Caco-2 (cell line): Measurements from ENCODE around the gene OR1L6.

DNA sequence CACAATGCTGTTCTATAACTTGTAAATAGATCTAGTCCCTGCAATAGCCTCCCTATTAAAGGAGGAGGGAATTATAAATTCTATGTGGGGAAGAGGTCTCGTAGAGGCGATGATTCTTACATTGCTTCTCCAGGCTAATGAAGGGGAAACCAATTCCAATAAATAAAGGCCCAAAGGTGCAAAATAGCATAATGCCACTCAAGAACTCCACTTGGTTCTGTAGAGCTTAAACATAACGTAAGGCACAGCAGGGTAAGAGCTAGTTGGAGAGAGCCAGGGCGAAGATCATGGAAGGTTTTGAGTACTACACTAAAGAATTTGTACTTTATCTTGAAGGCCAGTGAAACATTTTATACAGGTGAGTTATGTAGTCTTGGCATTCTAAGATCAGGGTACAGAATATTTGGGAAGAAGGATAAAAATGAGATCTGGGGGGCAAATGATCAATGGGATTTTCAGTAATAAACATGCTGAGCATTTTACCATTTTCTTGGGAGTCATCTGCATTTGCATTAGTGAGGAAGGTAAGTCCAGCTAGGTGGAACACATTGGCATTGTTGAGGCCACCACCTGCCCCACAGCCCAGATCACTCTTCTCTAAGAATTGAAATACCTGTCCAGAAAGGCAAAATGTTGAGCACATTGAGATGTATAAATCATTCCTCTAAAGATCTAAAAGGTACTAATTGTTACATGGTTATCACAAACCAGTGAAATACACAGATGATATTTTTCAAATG lies 34.1 kb downstream of the C5 start:
- PRO-cap = no peak
- RRBS = no CpG with 5 or more reads among the region's 4 CpGs

DNA sequence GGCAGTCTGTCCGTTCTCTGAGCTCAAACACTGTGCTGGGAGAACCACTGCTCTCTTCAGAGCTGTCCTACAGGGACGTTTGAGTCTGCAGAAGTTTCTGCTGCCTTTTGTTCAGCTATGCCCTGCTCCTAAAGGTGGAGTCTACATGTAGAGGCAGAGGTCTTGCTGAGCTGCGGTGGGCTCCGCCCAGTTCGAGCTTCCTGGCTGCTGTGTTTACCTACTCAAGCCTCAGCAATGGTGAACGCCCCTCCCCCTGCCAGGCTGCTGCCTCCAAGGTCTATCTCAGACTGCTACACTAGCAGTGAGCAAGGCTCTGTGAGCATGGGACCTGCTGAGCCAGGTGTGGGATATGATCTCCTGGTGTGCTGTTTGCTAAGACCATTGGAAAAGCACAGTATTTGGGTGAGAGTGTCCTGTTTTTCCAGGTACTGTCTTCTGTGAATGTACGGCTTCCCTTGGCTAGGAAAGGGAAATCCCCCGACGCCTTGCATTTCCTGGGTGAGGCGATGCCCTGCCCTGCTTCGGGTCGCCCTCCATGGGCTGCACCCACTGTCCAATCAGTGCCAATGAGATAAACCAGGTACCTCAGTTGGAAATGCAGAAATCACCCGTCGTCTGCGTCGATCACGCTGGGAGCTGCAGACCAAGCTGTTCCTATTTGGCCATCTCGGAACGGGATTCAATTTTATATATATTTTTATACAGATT lies 58.5 kb downstream of the CNTRL start:
- PRO-cap = no peak
- RRBS = no CpG with 5 or more reads among the region's 19 CpGs

GRCh38 chr9:121179758-121180795 lies 21.6 kb downstream of the RAB14 start:
- PRO-cap = no peak
- RRBS = no CpG with 5 or more reads among the region's 5 CpGs

DNA sequence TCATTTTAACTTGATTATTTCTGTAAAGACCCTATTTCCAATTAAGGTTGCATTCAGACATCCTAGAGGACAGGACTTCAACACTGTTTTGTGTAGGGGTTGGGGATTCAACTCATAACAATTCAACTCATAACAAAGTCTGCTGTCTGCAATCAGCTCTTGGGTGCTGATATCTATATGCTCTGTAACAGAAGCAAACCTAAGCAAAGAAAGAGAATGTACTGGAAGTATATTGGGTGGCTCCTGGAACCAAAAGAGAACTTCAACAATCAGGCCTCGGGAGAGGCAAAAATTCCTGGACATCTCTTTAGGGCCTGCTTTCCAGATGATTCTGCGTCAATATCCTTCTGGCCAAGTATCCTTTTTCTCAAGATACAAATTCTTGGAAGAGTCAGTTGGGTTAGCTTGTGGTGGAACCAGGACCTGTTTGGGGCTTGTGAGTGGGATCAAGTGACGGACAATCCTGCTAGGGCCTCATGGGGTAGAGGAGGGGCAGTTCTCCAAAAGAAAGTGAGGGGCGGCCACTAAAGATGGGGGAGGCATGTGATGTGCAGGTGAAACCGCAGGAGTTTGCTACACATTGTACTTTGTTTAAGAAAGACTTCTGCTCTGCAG lies 27.6 kb upstream of the GSN start:
- PRO-cap = no peak
- RRBS = no CpG with 5 or more reads among the region's 5 CpGs

- PRO-cap = unidirectional peak, minus-strand start at chr9:121268692; bidirectional peak, plus-strand start at chr9:121269239, minus-strand start at chr9:121269063
- RRBS = 3% methylated on average over 3 of the region's 18 CpGs
Measured at GRCh38 chr9:121268462-121269370, 754 bp downstream of the GSN start.

- PRO-cap = no peak
- RRBS = no CpG with 5 or more reads among the region's 13 CpGs
Measured at GRCh38 chr9:121278354-121279283, 10.7 kb downstream of the GSN start.

DNA sequence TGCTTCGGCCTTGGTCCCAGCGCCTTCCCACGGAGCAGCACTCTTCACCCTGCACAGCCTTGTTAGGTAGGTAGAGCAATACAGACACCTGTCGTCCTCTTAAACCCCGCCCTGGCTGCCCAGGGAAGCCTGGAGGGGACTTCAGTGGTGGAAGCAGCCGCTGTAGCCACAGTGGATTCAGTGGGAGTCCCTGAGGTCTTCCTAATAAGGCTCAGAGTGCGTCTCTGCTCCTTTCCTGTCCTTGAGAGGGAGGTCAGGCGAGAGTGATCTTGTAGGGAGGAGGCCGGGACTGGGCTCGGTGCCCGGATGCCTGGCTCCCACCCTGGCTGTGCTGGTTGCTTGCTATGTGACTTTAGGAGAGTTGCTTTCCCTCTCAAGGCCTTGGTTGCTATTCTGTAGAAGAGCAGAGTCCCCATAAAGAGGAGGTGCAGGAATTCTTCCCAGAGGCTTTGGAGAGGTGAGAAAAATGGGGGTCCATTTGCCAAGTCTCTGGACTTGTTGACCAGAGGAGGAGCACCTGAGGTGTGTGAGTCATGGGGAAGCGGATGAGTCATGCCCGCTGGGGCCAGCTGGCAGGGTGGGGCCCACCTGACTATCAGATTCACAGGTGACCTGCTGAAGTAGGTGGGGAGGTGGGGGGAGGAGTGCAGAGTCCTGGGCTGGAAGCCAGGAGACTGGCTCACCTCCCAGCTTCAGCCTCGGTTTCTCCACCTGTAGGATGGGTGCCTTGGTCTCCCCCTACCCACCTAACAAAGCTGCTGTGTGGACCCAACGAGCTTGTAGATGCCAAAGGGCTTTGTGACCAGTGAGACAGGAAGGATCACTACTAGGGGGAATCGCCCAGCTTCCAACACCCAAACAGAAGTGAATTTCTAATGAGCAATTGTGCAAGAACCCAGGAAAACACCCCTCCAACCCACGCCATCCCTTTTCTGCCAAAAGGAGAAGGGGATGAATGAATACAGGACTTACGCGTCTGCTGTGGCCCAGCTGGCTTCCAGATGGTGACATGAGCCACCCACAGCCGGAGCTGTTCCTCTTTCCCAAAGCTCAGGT lies 13.9 kb downstream of the GSN start:
- PRO-cap = no peak
- RRBS = 98% methylated on average over 1 of the region's 20 CpGs

DNA sequence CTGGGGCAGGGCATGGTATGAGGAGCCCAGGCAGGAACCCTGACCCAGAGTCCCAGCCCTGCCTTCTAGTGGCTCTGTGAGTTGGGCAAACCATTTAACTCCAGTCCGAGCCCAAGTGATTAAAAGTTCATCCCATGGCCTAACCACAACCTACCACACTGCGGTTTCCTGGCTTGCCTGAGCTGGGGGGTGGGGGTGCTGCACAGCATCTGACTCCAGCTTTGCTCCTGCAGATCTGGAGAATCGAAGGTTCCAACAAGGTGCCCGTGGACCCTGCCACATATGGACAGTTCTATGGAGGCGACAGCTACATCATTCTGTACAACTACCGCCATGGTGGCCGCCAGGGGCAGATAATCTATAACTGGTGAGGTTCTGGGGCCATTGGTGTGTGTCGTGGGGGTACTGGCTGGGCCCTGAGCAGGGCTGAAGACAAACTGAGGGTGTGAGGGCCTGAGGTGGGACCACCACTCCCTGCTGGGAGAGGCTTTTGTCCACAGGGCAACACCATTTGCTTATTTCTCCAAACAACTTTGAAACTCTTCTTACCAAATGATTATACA lies 48.9 kb downstream of the STOM start:
- PRO-cap = no peak
- RRBS = no CpG with 5 or more reads among the region's 8 CpGs

- PRO-cap = no peak
- RRBS = no CpG with 5 or more reads among the region's 11 CpGs
Measured at GRCh38 chr9:121326868-121327683, 43.0 kb downstream of the STOM start.

DNA sequence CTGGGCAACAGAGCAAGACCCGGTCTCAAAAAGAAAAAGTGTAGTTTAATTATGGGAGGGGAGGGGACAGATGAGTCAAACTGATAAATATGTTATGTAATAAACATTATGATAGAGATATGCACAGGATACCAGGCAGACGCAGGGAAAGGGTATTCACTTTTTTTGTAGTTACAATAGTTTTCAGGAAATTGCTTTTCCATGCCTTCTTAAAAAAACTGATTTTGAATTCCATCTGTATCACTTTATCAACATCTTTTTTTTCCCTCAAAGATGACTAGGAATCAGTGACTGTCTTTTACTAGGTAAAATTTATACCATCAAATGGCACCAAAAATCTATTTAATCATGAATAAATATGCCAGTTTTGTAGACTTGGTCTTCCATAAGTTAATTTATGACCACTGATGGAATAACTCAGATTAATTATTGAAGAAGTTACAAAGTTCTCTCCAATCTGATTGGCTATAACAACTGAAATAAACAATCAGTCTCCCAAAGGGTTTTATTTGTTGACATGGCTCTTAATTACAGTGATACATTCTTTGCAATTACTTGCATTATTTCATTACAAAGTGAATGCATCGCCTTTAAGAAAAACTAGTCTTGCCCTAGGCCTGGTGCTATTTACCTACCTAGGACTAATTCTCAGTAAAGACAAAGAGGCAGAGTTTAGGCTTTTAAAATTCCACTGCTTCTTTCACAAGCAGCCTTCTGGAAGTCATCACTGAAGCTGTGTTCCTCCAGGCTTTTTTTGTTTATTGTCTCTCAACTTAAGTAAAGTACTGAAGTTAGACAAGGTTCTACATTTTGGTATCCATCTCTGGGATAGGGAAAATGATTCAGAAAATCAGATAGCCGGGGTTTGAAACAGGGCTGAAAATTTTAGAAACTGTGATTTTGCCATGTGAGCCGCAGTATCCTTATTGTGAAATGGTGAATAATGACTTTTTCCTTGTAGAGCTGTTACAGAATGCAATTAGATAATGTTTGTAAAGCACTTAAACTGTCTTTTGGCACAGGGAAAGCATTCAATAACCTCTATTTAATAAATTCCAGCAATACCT lies 2.7 kb downstream of the STOM start:
- PRO-cap = no peak
- RRBS = no CpG with 5 or more reads among the region's 5 CpGs

- PRO-cap = no peak
- RRBS = no CpG with 5 or more reads among the region's 4 CpGs
Measured at GRCh38 chr9:121371184-121371450, 1.1 kb upstream of the STOM start.

- PRO-cap = no peak
- RRBS = no CpG with 5 or more reads among the region's 3 CpGs
Measured at GRCh38 chr9:121557522-121557878, 57.9 kb upstream of the GGTA1 start.

- PRO-cap = no peak
- RRBS = no CpG with 5 or more reads among the region's 3 CpGs
Measured at GRCh38 chr9:121601079-121601613, 50.3 kb upstream of the DAB2IP start.

DNA sequence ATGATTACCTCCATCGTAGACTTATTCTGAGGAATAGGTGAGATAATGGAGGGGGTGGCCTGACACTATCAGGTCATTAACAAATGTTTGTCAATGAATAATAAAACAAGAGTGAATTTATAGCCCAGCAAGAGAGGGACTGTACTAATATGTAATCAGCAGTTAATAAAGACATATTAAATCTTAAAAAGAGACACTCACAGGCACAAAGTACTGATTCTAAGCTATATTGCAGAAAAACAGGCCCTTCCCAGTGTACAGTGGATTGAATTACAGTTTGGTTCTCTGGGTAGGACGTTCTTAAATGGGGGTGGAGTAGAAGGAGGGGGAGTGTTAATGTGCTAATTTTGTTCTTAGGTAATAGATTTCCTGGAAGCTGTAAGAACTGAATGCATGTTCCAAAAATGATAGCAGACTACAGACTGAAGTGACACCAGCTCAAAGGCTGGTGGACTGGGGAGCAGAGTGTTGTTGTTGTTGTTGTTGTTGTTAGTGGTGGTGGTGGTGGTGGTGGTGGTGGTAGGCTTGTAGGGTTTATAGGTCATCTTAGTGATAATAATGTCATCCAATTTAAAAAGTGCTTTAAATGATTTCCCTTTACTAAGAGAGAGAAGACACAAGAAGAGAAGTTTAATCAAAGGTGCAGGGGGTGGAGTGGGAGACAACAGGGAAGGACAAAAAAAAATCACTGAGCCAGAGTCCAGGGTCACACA lies 27.2 kb downstream of the TTLL11 start:
- PRO-cap = no peak
- RRBS = no CpG with 5 or more reads among the region's 2 CpGs

DNA sequence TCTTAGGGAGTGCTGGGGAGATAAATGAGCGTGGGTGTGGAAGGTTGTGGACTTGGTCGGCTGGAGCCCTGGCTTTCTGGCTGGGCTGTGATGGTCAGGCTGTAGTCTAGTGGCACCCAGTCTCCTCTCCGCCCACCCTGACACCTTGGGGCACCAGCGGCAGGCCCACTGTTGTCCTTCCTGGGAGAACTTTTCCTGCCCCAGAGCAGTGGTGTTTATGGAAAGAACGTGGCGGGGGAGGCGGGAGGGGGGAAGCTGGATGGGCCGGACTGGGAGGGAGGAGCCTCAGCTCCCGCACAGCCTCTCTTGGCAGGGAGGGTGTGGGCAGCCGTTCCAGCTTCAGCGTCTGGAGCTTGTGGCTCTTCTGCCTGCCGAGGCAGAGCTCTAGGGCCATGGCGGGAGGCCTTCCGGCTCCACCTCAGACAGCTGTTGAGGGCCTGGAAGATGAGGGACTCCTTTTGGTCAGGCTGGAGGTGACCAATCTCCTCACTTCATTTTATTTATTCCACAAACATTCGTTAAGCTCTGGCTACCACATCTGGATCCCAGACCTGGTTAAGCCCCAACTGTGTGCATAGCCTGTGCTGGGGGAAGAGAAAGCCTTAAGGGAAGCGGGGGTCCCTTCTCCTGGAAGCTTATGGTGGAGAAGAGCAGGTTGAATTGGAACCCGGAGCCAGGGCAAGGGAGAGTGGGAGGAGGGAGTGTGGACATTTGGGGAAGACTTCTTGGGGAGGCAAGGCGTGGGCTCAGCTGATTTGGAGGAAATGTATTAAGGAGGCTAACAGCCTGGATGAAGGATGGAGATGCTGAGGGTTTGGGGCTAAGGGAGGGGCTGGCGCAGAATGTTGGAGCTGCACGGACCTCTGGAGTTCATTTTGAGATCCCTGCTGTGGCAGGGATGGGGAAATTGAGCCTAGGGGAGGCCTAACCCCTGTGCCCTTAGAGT lies 4.4 kb downstream of the PTGS1 start:
- PRO-cap = no peak
- RRBS = no CpG with 5 or more reads among the region's 20 CpGs

DNA sequence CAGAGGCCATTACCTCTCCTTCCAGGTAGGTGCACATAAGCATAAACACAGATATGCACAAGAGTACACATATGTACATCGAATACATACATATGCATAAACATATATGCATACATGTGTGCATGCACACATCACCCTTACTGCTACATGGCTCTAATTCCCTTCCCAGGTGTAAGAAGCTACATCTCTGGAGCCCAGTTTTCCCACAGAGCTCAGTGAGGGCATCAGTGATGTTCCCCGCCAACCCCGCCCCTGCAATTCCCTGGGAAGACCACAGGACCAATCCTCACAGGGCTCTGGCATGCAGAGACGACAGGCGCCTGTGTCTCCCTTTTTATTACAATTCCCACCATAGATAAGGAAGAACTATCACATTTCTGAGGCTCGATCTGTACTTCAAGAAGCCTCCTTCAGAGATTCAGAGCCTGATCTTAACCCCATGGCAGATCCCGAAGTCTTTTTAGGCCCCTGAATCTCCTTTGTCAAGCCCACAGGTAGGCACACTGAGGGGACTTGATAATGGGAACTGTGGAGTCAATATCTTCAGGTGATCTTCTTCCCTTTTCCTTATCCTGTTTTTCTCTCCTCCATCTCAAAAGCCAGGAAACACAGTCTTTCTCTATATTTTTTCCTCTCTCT lies at the start of gene OR1L6:
Gene OR1L6 (plus strand): TSS at position 424 of the 639 bp plus-strand sequence.
- PRO-cap = no peak
- RRBS = no CpG with 5 or more reads among the region's 7 CpGs

GRCh38 chr9:122847069-122848024 lies 19.0 kb upstream of the PDCL start:
- PRO-cap = no peak
- RRBS = no CpG with 5 or more reads among the region's 2 CpGs

DNA sequence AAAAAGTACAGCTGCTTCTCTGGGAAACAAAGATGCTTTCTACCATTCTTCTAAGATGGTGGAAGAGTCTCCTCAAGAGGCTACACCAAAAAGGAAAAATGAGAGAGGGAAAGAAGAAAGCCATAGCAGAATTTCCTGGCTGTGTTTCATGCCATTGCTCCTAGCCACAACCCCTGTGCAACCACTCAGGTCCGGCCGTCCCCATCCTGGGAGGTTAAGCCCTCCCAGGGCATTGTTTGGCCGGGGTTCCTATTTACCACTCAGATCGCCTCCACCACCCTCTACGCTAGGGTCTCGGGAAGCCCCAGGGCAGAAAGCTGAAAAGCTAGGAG lies 778 bp downstream of the RC3H2 start:
- PRO-cap = bidirectional peak, plus-strand start at position 263 of the sequence, minus-strand start at position 176 of the sequence
- RRBS = no CpG with 5 or more reads among the region's 6 CpGs

DNA sequence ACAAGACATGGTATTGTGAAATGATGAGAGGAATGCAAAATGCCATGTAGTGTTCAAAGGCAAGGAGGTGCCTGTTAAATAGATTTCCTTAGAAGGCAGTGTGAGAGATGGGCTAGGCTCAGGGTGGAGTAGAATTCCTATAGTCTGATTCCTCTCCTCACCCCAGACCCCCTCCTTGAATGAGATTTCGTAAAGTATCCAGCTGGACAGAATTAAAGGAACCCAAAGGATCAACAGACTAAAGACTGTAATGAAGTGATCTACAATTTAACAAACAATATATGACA lies 11.2 kb downstream of the GPR21 start:
- PRO-cap = no peak
- RRBS = no CpG with 5 or more reads among the region's 1 CpG

DNA sequence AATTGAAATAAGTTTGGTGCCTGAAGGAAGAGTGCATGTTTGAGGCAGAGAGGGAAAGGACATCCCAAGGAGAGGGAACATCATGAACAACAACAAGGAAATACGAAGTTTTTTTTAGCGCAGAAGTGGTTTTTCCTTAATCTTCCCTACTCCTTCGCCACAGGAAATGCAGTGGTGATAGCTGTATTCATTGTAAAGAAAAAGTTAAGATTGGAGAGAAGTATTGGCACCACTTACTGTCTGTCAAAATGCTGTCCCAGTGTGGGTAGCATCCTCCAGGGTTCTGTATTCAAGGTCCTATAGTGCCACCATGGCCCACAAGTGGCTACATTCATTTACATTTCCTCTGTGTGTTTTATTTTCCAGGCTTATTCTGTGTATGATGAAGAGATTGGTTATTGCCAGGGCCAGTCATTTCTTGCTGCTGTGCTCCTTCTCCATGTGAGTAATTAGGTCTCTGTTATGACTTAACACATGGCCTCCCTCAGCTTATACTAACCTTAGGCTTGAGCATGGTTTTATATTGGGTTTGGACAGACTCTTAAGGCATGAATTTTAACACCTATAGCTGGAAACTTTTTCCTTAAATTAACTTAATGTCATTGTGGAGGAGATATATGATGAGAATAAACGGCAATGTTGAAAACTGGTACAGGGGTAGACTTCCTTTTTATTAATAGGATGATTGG lies 36.7 kb downstream of the GPR21 start:
- PRO-cap = no peak
- RRBS = no CpG with 5 or more reads among the region's 4 CpGs